Neural progenitor cell (in vitro differentiated cells): ENCODE measurements around a stretch of chr1.

DNA sequence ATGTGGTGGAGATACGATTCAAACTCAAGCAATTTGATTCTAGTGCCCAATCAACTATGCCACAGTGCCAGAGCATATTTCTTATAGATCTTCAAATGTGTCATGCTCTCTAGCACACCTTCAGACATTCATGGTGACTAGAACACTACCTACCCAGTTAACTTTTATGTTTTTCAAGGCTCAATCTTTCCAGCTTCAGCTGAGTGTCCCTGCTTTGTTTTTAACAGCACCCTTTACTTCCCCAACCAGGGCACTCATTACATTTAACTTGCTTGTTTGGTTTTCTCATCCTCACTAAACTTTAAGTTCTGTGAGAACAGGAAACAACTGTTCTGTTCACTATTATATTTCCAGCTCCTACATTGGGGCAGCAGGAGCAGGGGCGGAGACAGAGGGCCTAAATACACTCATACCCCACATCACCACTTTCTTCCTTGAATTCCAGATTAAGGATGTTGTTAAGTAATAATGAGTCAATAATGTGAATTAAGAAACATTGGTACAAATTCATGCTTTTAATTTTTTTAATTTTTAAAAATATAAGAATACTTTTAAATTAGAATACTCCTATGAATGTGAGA, 6.1 kb downstream of the DRAM2 start:
- RAMPAGE, long total RNA, result no peak

DNA sequence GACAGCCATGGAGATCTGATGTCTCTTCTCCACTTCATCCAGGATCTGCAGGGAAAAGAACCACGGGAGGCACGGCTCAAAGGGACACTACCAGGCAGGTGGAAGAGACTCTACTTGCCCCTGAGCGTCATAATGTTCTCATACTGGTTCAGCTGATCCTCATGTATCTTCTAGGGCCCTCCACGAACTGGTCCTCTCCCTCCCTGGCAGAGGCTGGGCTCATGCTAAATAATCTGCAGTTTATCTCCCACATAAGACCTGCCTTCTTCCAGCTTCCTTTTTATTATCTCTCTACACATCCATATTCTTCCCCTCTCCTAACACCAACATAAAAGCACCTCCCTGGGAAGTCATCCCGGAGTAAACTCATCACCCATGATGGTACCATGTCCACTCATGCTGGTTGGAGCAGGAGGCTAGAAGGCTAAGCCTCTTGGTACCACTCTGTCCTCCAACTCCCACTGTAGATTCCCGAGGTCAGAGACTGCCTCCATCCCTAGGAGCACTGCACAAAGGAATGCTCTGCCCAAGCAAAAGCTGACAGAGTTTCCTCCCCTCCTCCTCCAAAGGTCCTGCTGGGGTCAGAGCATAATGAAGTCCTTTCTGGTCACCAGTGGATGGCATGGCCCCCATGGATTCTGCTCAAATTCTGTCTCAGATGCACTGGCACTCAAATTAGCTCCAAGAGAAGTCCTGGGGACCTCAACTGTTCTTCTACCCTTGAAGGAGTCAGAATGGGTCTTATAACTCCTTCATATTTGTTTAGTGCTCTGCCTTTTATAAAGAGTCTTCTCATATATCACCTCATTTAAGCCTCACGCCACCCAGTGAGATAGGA, 4.2 kb downstream of the DENND2D start:
- RAMPAGE, long total RNA, result no peak

DNA sequence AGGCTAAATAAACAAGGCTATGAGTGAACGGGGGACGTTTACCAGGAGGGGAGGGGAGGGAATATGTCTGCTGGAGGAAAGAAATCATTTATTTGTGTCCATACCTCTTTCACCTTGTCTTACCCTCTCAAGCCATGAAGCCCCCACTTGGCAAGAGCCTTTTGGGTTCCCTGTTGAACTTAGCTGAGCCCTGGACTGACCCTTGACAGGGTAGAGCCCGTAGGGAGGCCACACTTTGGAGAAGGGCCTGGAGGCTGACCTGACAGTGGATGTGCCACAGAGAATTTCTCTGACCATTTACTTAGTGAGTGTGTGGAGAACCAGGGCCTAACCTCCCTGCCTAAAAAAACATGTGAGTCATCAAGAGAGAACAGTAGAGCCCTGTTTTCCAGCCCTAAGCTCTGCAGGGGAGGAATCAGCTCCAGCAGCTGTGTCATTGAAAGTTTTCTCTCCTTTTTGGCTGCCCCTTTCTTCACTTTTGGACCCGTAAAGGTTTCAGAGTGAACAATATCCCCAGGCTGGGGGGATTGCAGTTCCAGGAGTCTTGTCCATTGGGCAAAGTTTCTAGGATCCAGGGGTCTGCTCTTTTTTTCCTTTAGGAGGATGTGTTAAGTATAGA, 877 bp downstream of the CHI3L2 start:
- RAMPAGE, long total RNA, result no peak

DNA sequence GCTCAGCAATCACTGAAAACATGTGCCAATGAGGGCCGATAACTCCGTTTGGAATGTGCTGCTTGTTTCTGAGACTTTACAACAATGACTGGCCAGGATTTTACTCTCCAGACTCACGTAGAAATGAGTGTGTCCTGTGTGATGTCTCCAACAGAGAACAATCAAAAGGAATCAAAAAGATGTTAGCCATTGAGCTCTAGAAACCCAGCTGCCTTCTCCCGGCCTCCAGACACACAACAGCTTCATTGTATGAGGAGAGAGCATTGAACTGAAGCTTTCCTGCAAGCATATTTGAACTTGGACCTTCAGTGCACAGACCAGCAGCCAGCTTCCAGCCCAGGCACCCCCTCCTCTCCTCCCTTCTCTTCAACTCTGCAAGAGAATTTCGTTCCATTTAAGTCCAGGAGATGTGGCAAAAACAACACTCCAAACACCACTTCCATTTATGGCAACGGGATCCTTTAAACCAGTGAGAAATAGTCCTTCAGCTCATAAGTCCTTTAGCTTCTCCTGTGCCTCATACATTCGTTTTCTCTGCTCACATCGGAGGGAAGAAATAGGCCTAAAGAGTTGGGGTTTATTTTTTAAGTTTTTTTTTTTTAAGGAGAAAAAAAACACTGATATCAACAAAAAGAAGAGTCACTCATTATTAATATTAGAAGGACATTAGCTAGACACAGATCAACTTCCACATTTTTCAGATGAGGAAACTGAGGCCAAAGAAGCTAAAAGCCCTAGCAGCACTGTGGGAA, 32.4 kb upstream of the ADORA3 start:
- RAMPAGE, long total RNA, result no peak

DNA sequence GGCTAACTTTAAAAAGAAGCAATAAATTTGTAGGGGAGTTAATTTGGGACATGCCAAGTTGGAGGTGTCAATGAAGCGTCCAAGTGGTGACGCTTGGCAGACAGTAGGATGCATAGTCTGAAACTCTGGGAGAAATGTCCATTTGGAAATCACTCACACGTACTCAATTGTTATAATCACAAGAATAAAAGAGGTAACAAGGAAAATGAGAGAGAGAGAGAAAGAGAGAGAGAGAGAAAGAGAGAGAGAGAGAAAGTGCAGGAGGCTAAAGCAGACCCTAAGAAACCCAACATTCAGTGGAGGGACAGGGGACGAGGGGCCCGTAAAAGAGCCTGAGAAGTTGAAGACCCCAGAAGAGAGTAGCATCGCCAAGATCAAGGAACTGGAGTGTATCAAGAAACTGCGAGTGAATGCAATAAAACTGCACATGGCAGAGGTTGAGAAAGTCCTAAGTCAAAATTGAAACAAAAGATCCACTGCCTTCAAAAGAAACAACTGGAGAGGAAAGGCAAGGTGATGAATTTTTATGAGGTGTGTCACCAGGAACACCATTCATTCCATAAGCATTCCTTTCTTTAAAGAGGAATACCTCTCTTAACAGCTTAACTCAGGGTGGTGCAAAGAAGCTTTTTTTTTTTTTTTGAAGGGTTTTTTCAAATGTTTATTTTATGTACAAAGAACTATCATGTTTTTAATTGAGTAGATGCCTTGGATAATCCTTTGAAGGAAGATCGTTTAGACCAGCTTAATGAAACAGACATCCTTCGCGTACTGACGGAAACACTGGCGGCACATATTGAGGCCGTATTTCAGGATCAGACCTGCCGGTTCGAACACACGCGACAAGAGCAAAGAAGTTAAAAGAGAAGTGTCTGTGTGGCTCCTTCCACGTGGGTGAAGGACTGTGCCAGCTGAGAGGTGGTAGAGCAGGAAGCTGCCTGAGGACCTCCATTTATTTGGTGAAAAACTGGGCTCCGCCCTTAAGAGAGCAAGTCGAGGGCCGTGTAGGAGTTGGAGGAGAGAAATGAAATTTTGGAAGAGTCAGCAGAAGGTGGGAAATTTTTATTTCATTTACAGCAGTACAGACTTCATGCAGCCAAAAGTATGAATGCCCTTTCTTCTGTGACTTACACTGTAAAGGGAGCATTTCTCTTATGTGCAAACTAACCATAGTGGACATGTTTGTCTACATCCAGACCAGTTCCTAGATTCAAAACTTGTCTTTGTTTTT, 38.4 kb upstream of the ADORA3 start:
- RAMPAGE, long total RNA, result no peak

- RAMPAGE, long total RNA, result no peak
Observed at GRCh38 chr1:111654554-111655326, 35.2 kb downstream of the RAP1A start.

DNA sequence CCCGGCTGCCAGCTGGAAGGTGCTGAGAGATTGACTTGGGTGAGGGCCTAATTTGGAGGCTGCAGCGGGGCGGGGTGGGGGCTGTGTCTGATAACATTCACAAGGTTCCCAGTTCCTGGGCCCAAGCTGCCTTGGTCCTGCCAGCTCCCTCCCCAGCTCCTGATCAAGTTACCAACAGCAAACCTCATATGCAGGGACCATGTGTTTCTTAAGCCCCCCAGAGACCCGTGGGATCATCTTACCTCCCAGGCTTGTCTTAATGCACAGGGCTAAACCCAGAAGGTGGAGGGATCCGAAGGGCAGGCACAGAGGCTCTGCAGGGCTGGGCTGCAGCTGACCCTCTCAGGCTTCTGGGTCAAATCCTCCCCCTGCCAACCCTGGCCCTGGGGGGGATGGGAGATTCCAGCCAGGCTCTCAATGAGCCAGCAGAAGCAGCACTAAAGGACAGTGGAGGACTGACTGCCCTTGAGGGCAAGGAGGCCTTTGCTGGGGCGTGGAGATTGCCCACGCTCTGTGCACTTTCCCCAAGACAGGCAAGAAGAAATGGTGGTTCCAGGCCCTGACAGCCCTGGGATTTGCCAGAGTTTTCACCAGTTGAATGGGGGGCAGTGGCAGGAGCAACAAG, 9.6 kb downstream of the INKA2 start:
- RAMPAGE, long total RNA, result no peak

- RAMPAGE, long total RNA, result no peak
Observed at GRCh38 chr1:111738168-111738757, 932 bp downstream of the INKA2 start.

GRCh38 chr1:111904342-111905386, 84.8 kb downstream of the KCND3 start:
- RAMPAGE, long total RNA, result no peak

DNA sequence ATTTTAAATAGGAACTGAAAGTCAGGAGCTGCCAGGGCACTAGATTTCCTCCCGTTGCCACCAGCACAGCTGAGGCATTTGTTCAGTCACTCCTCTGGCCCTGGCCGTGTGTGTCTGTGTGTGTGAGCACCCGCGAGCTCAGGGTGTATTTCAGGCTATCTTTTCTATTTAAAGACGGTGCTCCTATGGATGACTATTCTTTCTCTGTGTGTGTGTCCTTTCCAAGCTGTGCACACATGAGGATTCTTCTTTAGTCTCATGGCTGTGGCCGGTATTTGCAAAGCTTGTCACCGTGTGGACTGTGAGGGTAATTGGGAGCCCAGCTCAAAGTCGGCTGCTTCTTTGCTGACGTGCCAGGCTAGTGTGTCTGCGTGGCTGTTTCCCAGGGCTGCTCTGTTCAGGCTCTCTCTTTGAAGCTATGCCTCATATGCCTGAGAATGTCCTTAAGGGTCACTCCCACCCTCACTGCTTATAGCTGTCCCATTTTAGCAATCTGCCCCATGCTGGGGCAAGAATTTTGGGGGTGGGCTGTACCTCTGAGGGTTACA, 3.1 kb upstream of the KCND3 start:
- RAMPAGE, long total RNA, result no peak

- RAMPAGE, long total RNA, result no peak
Observed at GRCh38 chr1:112069581-112070110, 80.2 kb upstream of the KCND3 start.

- RAMPAGE, long total RNA, result no peak
Observed at GRCh38 chr1:112672463-112673520, 1.7 kb upstream of the MOV10 start.

DNA sequence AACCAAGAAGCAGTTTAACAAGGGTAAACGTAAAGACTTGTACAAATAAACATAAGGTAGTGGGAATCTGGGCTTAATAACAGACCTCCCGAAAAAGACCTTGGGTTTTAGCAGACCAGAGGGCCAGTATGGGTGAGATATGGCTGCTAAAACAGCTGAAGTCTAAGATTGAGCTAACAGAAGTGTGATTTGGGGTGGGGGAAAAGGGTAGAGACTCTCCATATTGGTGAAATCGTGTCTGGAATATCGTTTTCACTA, 1.3 kb downstream of the MOV10 start:
- RAMPAGE, long total RNA, result no peak

DNA sequence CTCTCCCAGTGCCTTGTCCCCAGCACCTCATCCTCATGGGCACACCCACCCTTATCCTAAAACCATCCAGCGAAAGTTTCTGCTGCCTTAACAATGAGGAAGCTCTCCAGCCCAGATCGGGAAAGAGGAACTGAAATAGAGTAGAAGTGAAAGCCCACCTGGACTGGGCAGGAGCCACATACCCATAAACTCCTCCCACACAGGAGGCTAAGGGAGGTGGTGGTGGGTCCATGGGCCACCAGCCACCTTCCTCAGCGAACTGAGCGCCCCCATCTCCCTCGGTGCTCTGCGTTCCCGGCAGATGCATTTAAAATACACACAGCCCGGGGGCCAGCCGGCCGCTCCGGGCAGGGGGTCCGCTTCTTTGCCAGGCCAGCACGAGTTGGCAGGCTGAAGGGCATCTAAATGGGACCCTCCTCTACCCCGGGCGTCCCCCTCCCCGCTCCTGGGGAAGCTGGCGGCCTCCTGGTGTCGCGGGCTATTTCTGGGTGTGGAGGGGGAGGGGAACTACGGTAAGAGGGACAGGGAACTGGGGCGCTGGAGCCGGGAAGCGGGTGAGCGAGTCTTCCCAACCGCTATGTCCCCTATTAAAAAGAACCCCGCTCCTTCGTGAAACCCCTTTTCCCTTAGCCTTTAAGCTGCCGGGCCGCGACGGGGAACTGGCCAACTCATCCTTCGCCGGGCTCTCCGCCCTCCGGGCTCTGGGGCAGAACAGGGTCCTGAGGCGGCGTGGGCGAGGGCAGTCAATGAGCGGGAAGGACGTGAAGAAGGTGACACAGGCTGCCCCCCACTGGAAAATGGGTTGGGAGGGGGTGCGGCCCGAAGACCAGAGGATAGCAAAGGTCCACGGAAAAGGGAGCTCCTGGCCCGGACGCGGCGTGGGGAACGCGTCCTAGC, 875 bp downstream of the PPM1J start:
- RAMPAGE, long total RNA, result no peak

- RAMPAGE, long total RNA, result no peak
Observed at GRCh38 chr1:112853802-112854460, 102.1 kb downstream of the SLC16A1 start.

- RAMPAGE, long total RNA, result no peak
Observed at GRCh38 chr1:112854603-112855037, 101.4 kb downstream of the SLC16A1 start.

DNA sequence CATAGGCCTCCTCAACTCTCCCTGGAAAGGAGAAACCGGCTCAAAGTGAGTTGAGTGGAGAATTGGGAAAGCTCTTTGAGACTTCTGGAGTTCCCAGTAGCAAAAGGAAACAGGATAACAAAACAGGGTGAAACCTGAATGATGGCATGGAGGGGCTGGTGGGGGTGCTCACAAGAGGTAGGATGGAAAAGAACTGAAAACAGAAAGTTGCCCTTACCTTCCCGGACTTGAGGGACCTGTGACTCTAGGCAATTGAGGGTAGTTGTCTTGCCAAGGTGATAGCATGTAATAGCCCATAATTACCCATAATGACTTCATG, 84.9 kb downstream of the SLC16A1 start:
- RAMPAGE, long total RNA, result no peak

DNA sequence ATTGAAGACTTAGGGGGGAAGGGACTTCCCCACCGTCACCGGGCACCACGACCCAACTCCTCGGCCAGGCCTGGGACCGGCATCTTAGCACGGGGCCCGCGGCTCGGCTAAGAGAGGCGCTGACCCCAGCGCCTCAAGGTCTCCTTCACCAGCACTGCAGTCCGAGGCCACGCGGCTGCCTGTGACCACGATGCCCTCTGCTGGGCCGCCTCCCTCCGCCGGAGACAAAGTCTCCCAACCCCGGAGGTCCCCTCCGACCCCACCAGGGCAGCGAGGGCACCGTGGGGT, 340 bp downstream of the SLC16A1 start:
- RAMPAGE, long total RNA, result no peak

- RAMPAGE, long total RNA, result no peak
Observed at GRCh38 chr1:112983204-112983671, 27.2 kb upstream of the SLC16A1 start.

- RAMPAGE, long total RNA, result no peak
Observed at GRCh38 chr1:113042407-113043378, 30.3 kb upstream of the LRIG2 start.